Measurements from ENCODE around the genes CWF19L1, SCD and HIF1AN.

- RRBS = no CpG with 5 or more reads among the region's 5 CpGs
These were observed 100.9 kb downstream of the DNMBP start for GRCh38 chr10:99908805-99909241.

- RRBS = no CpG with 5 or more reads among the region's 4 CpGs
These were observed 3.4 kb downstream of the DNMBP start for GRCh38 chr10:100006256-100006892.

GRCh38 chr10:100101383-100101733 lies 19.7 kb upstream of the CPN1 start:
- RRBS = no CpG with 5 or more reads among the region's 3 CpGs

GRCh38 chr10:100184765-100185222 lies 1.0 kb downstream of the ERLIN1 start:
- RRBS = no CpG with 5 or more reads among the region's 5 CpGs

DNA sequence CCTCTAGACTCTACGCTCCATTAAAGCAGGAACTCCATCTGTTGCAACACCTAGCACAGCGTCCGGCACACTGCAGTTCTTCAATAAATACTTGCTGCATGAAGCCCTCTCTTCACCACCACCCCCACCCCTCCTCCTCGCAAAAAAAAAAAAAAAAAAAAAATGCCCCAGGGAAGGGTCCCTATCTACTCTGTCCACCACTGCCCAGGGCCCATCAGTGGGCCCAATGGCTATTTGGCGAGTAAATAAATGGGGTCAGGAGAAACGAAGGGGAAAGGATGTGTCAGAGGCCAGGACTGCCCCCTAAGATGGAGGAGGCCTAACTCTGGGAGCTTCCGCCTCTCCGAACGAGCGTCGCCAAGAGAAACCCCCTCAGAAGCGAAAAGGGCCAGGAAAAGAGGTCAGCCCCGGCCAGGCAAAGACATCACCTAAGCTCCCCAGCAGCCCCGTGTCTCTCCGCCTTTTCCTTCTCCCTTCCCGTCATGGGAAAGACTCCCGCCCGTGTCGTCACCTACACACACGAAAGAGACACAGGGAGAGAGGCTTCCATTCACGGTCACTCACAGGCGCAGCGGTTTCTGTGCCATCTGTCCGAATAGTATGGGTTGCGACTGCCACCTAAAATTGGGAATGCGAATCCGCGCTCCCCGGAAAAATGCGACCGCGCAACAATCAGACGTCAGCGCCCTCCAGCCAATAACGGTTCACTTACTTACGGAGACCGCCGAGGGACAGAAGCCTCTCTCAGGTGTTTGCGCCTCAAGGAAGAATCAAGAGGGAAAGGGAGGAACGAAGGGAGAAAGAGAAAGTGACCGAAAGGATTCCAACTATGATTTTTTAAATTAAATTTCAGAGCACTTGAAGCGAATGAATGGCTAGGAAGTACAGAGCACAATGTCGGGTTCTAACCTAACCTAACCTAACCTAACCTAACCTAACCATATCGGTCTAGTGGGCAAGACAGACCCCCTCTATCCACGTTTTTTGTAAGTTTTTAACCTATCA lies at the start of gene CWF19L1:
Gene CWF19L1, minus strand, starts transcription at position 632 of the 1,005 bp plus-strand sequence.
- RRBS = 4% methylated on average over 2 of the region's 45 CpGs

DNA sequence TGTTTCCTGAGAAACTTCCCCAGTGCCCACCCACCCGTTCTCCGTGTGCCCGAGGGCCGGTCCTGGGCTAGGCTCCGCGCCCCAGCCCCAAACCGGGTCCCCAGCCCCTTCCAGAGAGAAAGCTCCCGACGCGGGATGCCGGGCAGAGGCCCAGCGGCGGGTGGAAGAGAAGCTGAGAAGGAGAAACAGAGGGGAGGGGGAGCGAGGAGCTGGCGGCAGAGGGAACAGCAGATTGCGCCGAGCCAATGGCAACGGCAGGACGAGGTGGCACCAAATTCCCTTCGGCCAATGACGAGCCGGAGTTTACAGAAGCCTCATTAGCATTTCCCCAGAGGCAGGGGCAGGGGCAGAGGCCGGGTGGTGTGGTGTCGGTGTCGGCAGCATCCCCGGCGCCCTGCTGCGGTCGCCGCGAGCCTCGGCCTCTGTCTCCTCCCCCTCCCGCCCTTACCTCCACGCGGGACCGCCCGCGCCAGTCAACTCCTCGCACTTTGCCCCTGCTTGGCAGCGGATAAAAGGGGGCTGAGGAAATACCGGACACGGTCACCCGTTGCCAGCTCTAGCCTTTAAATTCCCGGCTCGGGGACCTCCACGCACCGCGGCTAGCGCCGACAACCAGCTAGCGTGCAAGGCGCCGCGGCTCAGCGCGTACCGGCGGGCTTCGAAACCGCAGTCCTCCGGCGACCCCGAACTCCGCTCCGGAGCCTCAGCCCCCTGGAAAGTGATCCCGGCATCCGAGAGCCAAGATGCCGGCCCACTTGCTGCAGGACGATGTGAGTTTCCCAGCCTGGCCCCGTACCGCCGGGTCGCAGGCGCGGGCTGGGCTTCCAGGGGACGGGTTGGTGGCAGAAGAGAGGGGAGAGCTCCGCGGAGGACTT lies at the start of gene SCD:
Gene SCD, plus strand, starts transcription at position 472 of the 875 bp plus-strand sequence.
- RRBS = 2% methylated on average over 12 of the region's 78 CpGs

GRCh38 chr10:100351997-100353144 lies 5.3 kb downstream of the SCD start:
- RRBS = no CpG with 5 or more reads among the region's 8 CpGs

DNA sequence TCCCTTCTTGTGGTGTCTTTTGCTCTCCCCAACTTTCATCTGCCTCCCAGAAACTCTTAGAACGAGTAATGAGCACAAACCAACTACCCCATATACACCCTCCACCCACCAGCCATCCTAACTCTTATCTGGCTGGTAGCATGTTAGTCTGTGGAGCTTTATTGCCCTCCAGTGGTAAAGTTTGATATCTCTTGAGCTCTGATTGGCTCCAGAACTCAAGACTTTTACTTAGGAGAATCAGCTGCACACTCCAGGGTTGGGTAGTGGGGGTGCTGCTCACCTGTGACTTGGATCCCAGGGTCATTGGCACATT lies 11.0 kb downstream of the SEC31B start:
- RRBS = no CpG with 5 or more reads among the region's 1 CpG

DNA sequence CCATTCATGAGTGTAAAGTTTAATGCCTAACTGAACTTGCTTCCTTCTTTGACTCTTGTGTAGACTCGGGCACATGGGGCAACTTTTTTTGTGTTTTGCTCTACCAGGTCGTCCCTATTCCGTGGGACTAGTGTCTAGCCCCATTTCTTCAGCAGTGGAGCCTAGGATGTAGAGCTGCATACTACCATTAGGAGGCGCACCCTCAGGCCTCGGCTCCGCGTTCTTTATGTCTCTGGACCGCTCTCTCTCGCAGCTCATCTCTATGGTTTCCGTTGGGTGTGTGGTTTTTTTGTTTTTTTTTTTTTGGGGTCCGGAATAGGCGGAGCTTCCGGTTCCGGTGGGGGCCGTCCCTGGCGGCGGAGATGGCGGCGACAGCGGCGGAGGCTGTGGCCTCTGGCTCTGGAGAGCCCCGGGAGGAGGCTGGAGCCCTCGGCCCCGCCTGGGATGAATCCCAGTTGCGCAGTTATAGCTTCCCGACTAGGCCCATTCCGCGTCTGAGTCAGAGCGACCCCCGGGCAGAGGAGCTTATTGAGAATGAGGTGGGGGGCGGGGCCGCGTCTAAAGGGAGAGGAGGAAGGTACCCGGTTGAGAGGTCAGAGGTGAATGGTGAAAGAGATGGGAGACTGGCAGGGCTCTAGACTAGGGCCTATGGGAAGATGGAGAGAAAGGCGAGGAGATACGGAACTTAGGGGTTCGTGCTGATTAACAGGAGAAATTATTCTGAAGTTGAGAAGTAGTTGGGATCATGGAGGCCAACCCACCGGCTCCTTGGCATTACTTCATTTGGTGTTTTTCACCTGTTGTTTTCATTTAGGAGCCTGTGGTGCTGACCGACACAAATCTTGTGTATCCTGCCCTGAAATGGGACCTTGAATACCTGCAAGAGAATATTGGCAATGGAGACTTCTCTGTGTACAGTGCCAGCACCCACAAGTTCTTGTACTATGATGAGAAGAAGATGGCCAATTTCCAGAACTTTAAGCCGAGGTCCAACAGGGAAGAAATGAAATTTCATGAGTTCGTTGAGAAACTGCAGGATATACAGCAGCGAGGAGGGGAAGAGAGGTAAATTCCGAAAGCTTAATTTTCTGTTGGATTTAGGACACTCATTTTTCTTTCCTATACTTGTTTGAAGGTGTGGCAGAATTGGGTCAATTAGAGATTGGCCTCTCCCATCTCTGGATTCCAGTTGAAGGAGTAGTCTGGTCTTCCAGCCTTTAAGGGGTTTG lies at the start of gene HIF1AN:
Gene HIF1AN, plus strand, starts transcription at position 347 of the 1,229 bp plus-strand sequence.
- RRBS = 1% methylated on average over 17 of the region's 43 CpGs

DNA sequence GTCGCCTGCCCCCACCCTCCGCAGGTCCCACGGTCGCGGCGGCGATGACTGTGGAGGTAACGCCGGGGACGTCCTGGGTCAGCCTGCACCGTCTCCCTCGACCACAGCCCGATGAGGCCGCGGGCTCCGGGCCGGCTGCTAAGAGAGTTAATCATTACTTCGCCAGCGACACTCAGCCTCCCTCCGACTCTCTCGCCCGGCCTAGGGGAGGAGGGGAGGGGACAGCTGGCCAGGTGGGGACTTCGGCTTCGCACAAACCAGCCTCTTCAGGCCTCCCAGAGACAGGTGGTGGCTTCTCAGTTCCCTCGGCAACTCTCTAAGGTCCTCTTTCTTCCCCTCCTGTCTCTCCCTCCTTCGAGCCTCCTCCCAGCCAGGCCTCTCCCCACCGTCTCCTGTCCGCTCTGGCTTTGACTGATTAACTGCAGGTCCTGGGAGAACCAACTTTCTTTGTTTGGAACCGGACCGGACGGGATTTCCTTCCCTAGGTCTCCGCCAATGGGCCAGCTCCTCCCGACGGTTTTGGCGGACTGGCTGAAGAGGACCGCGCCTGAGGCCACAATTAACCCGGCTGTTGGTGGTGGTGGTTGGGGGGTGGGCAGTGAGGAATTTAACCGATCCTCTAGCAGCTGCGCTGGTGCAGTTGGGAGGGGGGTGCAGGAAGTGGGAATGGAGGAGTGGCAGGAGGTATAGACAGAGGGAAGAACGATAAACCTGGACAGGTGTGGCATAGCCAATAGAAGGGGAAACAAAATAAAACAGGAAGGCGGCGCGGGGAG lies 5.5 kb upstream of the PAX2 start:
- RRBS = 83% methylated on average over 25 of the region's 44 CpGs

DNA sequence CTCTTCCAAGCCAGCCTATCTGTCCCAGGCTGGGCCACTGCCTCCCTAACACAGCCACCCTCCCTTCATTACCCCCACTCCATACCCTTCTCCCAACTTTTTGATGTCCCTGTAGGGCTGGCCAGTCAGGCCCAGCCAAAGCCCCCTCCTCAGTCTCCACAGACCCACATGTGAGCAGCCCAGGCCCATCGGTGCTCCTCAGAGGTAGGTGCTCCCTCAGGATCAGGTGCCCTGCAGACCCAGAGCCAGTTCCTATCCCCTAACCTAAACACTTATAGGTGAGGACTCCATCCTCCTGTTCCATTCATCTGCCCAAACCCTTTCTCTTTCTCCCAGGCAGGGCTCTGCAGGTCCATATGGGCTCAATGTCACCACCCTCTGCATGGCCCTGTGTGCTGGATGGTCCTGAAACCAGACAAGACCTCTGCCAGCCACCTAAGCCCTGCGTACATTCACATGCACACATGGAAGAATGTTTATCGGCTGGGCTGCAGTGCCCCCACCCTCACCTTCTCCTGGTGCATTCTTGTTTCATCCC lies 3.1 kb downstream of the MRPL43 start:
- RRBS = no CpG with 5 or more reads among the region's 3 CpGs

DNA sequence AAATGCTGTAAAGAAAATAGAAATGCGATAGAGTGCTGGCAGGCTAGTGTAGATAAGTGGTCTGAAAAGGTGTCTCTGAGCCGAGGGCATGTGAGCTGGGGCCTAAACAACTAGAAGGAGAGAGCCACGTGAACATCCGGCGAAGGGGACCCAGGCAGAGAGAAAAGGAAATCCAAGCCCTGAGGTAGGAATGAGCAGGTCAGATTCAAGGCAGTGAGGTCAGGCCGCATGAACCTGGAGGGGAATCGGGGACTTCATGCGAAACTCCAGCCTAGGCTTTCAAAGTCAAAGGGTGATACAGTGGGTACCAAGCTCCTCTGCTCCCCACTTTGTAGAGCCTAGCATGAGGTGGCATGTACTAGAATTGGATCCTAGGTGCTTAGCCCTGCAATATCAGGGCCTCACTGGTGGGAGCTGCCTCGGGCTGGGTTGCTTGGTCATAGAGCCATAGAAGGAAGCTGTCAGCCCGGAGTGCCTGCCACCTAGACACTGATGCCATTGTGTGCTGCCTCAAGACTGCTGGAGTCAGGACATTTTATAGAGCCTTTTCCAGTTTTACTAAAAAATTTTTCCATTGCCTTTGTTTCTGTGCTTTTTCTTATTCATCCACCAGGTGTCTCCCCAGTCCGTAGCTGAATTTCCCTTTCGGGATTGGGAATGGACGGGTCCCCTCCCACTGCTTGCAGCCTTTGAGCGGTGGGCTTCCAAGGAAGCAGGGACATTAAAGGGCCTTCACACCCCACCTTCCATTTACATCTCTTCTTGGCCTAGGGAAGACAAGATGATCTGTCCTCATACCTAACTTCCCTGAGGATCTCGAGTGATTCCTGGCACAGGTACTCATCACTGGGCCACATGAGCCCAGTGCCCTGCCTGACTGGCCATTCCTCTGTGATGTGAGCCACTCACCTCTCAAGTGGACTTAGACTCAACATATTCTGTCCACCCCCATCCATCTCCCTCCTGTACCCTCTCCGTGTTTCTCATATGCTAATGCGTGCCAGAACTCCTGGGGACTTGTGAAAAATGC lies 5.5 kb upstream of the LZTS2 start:
- RRBS = no CpG with 5 or more reads among the region's 17 CpGs

- RRBS = no CpG with 5 or more reads among the region's 9 CpGs
These were observed 9.2 kb downstream of the SFXN3 start for GRCh38 chr10:101039981-101040899.

GRCh38 chr10:101069988-101070636 lies 8.3 kb downstream of the KAZALD1 start:
- RRBS = no CpG with 5 or more reads among the region's 4 CpGs

DNA sequence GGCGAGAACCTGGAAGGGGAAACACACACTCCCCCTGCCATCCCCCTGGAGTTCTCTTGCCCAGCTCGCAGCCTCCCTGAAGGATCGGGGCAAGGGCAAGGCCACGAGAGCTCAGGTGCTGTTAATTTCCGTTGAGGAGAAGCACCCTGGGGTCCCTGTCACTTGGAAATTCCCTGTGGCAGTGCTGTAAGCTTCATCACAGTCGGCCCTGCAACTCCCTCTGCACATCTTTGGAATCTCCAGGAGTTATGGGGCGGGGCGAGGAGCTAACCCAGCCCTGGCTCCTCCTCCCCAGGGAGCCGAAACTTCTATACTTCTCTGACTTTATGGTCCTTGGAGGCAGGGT lies 15.8 kb downstream of the TLX1 start:
- RRBS = no CpG with 5 or more reads among the region's 9 CpGs

DNA sequence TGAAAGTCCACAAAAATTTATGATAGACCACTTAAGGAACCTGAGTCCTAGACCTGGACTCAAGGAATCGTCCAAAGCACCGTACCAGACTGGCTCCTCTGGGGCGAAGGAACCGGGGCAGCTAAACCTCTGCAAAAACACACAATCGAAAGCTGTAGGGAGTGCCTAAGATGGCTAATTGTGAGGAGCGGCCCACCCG lies 1.1 kb downstream of the FBXW4 start:
- RRBS = 2% methylated on average over 4 of the region's 7 CpGs

DNA sequence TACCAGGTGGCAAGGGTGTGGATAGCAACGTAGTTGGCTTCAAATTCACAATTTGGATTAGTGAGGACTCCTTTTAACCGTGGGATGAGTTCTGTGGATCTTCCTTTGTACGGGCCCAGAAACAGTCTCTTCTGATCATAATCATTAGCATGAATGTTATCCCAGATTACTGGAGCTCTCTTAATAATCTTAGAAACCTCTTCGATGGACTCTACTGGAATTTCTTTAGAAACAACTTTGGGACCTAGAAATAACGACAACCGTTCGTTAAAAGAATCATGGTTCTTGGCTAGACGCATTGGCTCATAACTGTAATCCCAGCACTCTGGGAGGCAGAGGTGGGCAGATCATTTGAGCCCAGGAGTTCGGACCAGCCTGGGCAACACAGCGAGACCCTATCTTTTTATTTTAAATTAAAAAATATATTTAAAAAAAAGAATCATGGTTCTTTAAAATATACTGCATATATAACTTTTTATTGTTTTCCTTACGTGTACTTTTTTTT lies 14.4 kb downstream of the OGA start:
- RRBS = no CpG with 5 or more reads among the region's 11 CpGs

- RRBS = no CpG with 5 or more reads among the region's 8 CpGs
These were observed 60.2 kb upstream of the KCNIP2 start for GRCh38 chr10:101903604-101904312.

GRCh38 chr10:102109799-102110158 lies 10.4 kb downstream of the LDB1 start:
- RRBS = 96% methylated on average over 5 of the region's 10 CpGs

- RRBS = no CpG with 5 or more reads among the region's 4 CpGs
These were observed 4.8 kb downstream of the LDB1 start for GRCh38 chr10:102115307-102115756.